Glomerular endothelial cell (primary cell): Measurements from ENCODE around the genes ZNF141 and IDUA.

DNA sequence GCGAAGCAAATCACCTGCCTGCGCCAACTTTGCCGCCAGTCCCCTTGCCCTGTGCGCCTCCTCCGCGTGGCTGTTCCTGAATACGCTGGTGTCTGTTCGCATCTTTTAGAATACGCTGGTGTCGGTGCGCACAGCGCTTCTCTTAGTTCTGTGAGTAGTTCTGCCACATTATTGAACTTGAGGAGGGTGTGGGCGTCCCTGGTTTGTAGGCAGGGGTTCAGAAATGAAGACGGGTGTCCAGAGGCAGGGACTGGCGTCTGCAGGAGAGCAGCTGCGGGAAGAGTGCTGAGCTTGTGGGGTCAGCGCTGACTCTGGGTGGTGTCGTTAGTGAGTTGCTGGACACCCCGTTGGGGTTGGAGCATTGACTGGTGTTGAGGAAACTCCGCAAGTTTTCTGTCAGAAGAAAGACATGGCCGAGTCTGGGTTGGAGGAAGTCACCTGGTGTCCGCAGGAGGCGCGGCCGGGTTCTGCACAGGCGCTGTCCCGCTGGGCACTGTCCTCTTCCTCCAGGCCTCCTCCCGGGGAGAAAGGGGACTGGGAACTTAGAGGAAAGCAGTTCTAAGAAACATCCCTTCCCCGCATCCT is 938 bp downstream of the ZNF718 start:
- RAMPAGE, long total RNA = no peak

DNA sequence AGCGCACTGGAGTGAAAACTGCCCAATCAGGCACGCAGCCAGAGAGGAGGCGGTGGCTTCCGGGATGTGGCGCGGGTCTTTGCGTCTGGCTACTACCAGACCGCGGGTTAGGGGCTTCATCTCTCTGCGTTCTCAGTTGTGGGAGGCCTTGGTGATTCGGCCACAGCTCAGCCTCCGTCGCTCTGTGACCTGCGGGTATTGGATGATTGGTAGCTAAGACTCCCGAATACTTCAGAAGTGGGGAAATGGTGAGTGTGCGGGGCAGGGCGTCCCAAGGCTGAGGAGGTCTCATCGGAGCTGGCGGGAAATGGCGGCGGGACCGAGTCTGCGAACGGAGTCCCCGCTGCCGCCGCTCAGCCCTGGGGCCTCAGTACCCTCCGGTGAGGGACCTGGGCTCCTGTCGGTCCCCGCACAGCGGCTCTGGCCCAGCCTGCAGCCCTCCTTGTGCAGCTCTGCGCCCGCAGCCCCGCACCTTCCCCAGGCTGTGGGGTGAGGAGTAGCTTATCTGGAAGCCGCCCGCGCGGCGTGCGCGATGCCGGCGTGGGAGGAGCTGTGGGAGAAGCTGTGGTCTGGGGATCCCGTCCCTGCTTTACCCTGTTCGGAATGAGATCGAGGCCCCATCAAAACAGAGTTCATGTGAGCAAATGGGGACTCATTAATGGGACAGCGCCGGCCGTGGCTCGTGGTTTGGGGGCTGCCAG is at the start of gene ZNF141:
TSS of gene ZNF141 (plus strand) at position 76 of the 701 bp plus-strand sequence.
- RAMPAGE, long total RNA = start-site peak on the plus strand centred at position 58 of the sequence, 35 bp wide, 119 and 105 reads in 2 replicates

DNA sequence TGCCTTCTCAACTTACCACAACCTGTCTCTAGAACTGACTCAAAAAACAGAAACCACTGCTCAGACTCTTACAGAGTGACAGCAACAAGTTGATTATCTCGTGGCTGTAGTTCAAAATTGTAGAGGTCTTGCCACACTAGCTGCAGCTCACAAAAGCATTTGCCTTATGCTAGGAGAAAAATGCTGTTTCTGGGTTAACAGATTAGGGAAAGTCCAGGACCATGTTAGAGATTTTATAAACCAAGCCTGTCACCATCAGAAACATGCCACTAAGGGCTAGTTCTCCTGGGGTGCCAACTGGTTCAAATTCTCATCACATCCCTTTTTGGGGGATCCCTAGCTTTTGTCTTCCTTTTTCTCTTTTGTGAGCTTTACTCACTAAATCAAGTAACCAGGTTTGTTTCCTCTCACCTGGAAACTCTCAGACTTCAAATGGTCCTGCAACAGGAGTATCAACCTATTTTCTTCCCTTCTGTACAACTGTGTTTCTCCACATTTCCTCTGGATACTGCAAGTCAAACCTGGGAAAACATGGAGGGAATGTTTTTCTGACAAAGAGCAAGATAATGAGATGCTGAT is 63.5 kb downstream of the ZNF721 start:
- RAMPAGE, long total RNA = no peak

DNA sequence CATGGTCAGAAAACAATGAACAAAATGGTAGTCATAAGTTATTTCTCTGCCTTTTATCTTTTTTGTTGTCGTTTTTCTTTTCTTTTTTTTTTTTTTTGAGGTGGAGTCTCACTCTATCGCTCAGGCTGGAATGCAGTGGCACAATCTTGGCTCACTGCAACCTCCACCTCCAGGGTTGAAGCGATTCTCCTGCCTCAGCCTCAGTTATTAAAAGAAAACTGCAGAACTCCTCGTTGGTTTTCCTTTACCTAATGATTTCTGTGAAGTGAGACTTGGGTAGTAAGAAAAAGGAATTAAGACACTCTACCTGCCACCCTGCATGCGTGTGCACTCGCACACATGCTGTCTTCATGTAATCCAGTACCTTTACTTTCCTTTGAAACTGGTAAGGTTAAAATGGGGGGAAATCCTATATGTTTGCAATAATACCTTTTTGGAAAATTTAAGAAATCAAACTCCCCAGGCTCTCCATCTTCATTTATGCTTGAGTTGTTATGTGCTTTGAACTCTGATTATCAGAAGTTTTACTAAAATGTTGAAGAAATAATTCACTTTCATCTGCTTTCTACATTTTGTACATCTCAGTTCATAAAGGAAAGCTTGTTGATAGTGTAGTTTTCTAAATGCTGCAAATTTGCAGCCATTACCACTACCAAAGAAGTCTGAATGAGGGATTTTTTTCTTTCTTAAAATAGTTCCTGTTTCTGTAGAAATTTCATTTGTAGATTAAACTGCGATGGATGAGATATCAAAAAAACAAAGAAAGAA is 32.9 kb downstream of the ZNF721 start:
- RAMPAGE, long total RNA = no peak

GRCh38 chr4:574763-575769 is 1.0 kb downstream of the TMEM271 start:
- RAMPAGE, long total RNA = no peak

GRCh38 chr4:672222-672653 is 1.8 kb downstream of the ATP5ME start:
- RAMPAGE, long total RNA = no peak

GRCh38 chr4:737735-738142 is 32.1 kb downstream of the PCGF3 start:
- RAMPAGE, long total RNA = no peak

DNA sequence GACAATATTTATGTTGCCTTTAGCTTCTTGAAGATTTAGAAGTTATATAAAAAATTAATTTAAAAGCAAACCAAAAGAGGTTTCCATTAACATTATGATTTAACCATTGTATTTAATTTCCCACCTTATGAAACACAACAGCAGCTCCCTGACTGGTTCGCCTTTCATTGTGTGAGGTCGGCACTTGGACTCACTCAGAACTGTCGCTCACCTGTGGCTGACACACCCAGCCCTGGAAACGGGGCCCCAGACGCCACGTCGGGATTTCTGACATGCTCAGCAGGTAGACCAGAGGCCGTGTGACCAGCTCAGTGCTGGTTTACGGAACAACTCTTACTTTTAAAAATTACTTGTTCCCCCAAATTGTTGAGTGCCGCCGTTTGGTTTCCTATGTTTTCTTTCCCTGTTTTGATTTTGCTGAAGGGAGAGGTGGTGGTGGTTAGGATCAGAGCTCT is 59.4 kb downstream of the CPLX1 start:
- RAMPAGE, long total RNA = no peak

DNA sequence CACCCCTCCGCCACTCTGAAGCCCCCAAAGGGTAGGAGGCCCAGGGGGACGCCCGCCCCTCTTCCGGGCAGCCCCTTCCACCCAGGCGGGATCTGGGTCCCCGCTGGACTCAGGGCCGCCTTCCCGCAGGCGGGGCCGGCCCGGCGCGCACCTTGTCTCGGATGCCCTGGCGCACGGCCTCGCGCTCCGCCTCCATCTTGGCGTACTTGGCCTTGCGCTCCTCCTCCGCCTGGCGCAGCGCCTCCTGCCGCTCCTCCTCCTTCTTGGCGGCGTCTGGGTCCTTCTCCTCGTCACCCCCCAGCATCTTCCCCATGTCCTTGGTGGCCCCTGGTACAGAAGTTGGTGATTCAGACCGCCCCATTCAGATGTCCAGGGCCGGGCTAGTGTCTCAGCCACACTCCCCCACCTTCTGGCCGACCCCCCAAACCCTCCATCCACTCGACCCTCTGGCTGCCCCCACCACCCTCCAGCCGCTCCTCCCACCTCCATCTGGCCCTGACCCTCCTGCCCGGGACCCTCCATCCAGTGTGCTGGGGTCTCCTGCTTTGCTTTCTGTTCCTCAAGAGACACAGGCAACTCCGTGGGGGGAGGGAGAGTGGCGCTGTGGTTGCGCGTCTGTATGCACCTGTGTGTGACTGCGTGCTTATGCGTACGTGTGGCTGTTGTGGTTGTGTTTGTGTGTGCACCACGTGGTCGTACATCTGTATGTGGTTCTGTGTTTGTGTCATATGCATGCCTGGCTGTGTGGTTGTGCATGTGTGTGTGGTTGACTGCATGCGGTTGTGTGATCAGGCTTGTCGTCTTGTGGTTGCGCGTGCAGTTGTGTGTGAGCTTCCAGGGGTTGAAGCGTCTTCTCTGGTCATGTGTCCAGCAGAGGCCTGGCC is 33.4 kb downstream of the CPLX1 start:
- RAMPAGE, long total RNA = no peak

DNA sequence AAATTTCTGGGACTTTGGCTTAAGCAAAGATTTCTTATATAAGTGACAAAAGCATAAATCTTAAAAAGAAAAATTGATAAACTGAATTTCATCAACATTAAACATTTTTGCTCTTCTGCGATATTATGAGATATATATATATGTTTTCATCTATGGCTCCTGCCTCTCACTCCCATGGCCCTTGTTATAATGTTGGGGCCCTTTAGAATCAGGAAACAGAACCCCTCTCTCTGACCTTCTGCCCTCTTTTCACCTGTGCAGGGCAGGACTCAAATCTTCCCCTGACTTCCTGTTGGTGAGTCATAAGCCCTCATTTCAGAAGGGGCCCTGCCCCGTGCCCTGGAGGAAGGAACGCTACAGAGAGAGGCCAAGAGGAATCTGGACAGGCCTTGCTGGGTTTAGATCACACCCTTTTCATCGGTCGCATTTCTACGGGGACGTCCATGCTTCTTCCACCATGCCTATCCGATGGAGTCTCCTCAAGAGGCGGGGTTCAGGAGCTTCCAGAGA is 27.0 kb downstream of the CPLX1 start:
- RAMPAGE, long total RNA = no peak

- RAMPAGE, long total RNA = no peak
These were observed 10.8 kb upstream of the CPLX1 start for GRCh38 chr4:836651-837232.

DNA sequence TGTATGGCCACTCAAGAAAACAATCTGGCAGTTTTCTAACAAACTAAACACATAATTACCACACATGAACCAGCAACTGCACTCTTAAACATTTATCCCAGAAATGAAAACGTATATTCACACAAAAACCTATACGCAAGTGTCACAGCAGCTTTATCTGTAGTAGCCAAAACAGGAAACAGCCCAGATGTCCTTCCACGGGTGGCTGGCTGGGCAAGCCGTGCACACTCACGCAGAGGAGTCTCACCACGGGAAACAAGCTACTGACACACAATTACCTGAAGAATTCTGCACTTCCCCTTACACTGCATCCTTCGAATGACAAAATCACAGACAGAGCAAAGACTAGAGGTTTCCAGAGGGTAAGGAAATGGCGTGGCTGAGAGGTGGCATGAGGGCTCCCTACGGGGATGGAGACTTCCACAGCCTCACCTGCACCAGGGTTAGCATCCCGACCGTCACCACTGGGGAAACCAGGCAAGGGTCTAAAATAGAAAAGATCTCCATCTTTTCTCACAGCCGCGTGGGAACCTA is 9.3 kb downstream of the GAK start:
- RAMPAGE, long total RNA = no peak

DNA sequence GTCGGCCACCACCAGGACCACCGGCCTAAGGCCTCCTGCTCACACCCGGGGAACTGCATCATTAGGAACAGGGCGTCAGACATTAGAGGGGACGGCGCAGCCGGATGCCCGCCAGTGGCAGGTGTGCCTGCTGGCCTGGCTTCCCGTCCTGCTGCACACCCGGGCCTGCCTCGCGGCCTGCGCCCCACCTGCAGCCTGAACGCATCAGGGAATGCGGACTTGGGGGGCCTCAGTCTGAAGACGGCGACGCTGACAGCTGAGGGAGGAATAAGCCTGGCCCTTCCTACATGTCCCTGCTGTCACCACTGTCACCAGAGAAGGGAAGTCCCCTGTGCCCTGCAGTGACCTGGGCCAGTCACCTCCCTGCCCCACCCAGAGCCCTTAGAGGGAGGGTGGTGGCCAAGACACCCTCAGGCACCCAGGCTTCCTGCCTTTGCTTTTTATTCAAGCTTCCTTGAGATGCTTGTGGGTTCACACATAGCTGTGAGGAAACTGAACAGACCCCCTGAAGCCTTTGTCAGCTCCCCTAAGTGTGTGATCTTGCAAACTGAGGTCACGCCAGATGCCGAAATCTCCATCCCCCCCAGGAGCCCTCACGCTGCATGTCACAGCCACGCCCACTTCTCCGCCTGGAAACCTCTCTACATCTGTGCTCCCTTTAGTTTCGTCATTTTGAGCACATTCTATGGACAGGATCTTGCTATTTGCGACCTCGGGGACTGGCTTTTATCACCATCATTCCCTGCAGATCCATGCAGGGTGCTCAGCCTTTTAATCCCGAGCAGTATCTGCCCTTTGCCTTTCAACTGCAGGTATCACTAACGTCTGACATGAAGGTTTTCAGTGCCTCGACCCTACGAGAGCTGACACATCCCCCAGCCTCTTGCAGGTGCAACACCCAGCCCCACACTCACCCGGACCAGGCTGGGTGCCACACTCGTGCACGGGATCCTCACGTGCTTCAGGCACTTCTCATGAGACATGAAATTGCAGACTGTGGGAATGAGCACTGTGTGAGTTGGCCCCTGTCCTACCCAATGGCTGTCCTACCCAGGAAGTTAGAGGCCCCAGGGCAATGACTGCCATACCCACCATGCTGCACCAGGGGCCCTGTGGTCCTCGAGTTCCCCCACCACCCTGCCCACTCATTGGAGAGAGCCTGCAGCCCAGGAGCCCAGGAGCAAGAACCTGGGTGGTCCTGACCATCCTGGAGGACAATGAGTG is 2.9 kb downstream of the DGKQ start:
- RAMPAGE, long total RNA = no peak

DNA sequence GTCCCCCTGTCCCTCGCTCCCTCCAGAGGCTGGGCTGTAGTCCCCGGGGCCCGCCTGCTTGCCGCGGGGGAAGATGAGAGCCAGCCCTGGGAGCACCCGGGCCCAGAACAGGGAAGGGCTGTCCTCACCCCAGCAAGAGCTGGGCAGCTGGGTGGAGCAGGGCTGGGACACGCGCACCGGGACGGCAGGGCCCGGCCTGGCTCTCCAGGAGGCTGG is 853 bp downstream of the DGKQ start:
- RAMPAGE, long total RNA = no peak

GRCh38 chr4:985052-985555 is 1.7 kb upstream of the IDUA start:
- RAMPAGE, long total RNA = no peak

DNA sequence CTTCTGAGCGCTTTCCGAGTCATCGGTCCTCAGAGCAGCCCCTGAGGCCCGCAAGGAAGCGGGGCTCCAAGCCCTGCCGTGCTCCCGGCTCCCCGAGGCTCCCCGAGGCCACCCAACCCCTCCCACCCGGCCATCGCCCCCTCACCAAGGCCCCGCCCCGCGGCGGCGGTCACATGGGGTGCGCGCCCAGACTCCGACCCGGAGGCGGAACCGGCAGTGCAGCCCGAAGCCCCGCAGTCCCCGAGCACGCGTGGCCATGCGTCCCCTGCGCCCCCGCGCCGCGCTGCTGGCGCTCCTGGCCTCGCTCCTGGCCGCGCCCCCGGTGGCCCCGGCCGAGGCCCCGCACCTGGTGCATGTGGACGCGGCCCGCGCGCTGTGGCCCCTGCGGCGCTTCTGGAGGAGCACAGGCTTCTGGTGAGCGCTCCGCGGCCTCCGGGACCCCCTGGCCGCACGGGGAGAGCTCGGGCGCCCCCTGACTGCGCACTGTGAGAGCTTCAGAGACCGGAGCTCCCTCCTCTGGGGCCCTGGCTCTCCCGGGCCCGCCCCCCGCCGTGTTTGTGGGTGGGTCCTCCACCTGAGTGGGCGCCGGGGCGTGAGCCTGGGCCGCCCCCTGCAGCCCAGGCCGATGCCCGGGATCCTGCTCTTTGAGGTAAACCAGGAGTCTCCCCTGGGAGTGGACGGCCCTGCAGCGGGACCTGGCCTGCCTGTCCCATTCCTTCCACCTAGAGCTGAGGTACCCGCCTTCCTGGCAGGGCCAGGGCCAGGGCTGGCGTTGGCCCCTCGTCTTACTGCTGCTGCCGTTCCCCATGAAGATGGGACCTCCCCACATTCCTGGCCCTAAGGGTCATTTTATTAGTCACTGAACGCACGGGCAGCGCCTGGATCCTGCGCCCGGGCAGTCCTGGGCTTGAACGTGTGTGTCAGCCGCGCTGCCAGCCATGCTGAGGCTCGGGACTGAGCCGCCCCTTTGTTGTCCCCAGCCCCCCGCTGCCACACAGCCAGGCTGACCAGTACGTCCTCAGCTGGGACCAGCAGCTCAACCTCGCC is at the start of gene IDUA:
TSS of gene IDUA (plus strand) at position 216 of the 1,047 bp plus-strand sequence.
- RAMPAGE, long total RNA = no peak

DNA sequence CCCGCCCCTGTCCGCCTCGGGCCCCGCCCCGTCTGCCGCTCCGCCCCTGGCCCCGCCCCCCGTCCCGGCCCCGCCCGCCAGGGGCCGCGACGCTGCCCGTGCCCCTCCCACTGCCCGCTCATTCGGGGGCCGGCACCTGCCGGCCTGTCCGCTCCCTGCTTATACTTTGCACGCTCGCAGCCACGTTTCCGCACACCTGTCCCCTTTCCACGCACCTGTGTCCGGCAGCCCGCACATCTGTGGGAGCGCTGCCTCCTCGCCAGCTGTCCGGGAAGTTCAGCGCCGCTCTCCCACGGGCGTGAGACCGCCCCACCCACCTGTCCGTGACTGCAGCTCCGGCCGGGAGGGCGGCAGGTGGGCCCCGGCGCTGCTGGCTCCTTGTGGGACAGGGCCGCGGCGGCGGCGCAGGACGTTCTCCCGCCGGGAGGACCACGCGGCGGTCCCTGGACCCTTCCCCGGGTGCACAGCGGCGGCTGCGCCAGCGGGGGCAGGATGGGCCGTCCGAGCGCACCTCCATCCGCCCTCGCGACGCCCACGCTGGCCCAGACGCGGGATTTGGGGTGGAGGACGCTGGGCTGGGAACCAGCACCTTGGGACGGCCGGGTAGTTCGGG is 1.5 kb upstream of the FGFRL1 start:
- RAMPAGE, long total RNA = no peak

DNA sequence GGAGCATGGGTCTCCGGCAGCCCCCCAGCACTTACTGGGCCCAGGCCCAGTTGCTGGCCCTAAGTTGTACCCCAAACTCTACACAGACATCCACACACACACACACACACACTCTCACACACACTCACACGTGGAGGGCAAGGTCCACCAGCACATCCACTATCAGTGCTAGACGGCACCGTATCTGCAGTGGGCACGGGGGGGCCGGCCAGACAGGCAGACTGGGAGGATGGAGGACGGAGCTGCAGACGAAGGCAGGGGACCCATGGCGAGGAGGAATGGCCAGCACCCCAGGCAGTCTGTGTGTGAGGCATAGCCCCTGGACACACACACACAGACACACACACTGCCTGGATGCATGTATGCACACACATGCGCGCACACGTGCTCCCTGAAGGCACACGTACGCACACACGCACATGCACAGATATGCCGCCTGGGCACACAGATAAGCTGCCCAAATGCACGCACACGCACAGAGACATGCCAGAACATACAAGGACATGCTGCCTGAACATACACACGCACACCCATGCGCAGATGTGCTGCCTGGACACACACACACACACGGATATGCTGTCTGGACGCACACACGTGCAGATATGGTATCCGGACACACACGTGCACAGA is 13.9 kb downstream of the FGFRL1 start:
- RAMPAGE, long total RNA = no peak

GRCh38 chr4:1025806-1026781 is 14.7 kb downstream of the FGFRL1 start:
- RAMPAGE, long total RNA = no peak

GRCh38 chr4:1126891-1127535 is 13.6 kb upstream of the RNF212 start:
- RAMPAGE, long total RNA = no peak